Breast (tissue), 4 donors: ENCODE results near the genes C1orf115, CAPN8 and CAPN2.

DNA sequence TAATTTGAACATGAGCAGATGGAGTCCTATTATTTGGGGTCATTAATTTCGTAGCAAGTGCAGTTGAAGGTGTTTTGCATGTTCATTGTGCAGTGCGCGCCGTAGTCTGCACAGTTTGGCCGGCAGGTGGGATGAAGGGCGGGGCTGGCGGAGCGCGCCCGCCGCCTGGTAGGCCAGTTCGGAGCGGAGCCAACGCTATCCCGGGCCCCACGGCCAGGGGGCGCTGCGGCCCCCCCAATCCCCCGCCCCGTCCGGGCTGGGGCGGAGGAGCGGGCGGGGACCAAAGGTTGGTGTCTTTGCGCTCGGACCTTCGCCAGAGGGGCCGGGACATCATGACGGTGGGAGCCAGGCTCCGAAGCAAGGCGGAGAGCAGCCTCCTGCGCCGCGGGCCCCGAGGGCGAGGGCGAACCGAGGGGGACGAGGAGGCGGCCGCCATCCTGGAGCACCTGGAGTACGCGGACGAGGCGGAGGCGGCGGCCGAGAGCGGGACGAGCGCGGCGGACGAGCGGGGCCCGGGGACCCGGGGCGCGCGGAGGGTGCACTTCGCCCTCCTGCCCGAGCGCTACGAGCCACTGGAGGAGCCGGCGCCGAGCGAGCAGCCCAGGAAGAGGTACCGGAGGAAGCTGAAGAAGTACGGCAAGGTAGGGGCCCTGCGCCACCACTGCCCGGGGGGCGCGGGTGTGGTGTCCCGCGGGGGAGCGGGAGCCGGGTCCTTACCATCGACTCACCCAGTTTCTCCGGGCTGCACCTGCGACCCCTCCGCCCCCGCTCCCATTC, at the start of gene C1orf115:
Gene C1orf115 (plus strand): TSS at position 293 of the 777 bp plus-strand sequence.
- PRO-cap, 3 experiments, result peak in 3 of 3 experiments; most common plus-strand start position 316 of the sequence (in 3)
- RRBS, result 3% methylated on average over 44 of the region's 83 CpGs

DNA sequence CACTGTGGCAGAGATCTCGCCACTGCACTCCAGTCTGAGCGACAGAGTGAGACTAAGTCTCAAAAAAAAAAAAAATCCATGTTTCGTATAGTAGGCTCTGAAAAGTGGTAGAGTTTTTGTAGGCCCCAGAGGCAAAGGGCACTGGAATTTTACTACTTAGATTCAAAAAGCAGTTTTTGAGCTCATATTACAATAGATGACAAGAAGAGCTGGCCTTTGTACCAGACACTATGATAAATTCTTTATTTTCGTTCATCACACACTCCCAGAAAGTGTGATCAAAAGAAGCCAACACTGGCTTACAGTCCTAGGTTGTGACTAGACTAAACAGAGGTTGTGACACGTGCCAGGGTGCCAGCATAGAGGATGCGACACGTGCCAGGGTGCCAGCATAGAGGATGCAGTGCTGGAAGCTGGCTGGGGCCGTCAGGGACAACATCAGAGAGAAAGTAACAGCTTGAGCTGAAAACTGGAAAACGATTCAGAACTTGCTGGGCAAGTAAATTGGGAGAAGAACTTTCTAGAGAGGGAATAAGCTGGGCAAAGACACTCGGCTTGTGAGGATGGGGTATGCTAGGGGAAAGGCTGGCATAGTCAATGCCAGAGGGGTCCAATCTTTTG, 2.1 kb downstream of the MTARC1 start:
- PRO-cap, 3 experiments, result no peak in any of the 3 experiments
- RRBS, result no CpG with 5 or more reads among the region's 10 CpGs

DNA sequence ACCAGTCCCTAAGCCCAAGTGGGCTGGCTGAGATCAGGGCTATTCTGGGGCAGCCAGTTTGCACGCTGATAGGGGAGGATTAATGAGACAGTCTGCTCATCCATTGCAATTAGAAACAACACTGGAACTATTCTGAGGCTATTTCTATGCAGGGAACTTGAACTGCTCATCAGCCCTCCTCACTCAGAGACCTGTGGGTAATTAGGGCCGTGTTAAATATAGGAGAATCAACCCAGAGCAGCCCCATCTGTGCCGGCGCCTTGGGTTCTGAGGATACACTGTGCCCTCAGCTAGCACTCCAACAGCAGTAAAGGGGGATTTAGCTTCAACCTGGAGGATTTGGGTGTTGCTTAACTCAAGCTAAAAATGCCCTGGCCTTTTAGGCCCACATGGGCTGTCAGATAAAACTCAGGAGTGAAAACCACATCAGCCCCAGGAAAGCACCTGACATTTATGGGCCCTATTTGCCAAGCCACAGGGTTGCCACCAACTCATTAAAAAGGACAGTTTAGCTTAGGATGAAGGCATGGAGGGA, 53.9 kb downstream of the DUSP10 start:
- PRO-cap, 3 experiments, result no peak in any of the 3 experiments
- RRBS, result no CpG with 5 or more reads among the region's 4 CpGs

DNA sequence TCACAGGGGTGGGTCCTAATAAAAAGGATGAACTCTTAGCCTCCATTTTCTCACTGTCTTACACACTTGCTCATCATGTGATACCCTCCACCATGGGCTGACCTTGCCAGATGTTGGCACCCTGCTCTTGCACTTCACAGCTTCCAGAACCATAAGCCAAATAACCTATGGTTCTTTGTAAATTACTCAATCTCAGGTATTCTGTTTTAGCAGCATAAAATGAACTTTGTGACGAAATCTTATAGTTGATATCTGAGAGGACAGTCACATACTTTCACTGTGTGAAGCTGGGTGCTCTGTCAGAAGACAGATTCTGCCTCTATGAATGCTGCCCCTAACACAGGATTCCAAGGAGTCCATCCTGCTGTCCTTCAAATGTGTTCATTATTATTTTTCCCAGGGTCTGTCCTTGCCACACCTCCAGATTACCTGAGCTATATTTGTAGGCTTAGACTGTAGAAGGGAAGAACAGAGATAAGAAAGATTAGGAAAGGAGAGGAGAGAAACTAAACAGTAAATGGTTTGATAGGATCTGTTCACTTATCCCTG, 13.8 kb downstream of the DUSP10 start:
- PRO-cap, 3 experiments, result no peak in any of the 3 experiments
- RRBS, result no CpG with 5 or more reads among the region's 1 CpG

DNA sequence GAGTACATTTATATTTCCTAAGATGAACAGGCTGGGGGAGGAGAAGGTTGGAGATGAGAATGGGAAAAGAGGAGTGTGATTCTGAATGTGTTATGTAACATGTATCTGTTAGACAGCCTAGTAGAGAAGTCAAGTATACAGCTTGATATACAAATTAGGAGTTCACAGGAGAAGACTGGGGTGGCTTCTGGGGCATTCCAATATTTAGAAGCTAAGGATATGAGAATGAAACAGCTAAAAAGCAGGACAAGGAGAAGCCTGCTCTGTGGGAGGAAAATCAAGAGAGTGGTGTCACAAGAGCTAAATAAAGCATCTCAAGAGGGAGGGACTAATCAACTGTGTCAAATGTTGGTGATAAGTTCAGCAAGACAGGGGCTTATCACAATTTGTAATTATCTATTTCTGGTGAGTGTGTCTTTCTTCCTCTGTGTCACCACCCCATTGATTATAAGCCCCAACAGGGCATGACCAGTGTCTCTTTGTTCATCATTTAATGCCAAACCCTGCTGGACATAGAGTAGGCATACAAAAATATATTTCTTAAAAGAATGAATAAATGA, 295.8 kb upstream of the DUSP10 start:
- PRO-cap, 3 experiments, result no peak in any of the 3 experiments

- PRO-cap, 3 experiments, result no peak in any of the 3 experiments
- RRBS, result no CpG with 5 or more reads among the region's 4 CpGs
Observed at GRCh38 chr1:222061620-222062571, 320.0 kb upstream of the DUSP10 start.

- PRO-cap, 3 experiments, result no peak in any of the 3 experiments
Observed at GRCh38 chr1:222068863-222069412, 327.0 kb upstream of the DUSP10 start.

DNA sequence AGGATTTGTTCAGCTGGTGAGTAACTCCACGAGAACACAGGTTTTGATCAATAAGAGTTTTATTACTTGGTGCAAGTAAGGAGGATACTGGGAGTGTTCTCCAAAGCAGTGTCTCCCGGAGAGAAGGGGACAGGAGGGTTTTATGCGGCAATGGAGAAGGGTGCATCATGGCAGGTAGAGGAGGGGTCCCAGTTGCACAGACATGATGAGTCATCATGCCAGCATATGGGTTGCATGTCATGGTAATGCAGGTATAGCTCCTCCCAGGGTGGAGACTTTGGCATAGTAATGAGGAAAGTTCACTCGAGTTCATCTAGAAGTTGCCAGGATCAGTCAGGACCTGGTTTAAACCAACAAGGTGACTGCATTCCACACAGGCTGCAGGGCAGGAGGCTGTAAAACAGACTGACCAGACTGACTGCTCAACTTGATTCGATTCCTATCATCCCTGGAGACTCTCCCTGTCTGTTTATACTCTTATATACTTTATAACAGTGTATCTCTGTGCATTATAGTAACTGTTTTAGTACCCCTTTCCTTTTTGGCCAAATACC, 355.7 kb upstream of the DUSP10 start:
- PRO-cap, 3 experiments, result no peak in any of the 3 experiments
- RRBS, result no CpG with 5 or more reads among the region's 5 CpGs

DNA sequence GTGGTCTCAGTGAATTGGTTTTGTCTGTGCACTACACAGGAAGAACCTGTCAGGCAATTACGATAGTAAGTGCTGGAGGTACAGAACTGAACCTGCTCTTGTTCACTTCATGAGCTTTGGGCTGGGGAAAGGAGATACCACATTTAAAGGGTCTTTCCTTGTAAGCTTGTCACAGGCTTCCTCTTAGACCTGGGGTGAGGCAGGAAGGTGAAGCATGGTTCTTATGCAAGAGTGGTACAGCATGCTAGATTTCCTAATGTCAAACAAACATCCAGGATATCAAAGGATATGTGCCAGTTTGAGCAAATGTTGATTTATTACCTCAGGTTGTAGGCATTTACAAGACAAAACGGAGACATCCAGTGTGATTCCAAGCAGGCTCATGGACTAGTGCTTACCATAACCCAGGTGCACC, 25.9 kb downstream of the HHIPL2 start:
- PRO-cap, 3 experiments, result no peak in any of the 3 experiments
- RRBS, result no CpG with 5 or more reads among the region's 2 CpGs

DNA sequence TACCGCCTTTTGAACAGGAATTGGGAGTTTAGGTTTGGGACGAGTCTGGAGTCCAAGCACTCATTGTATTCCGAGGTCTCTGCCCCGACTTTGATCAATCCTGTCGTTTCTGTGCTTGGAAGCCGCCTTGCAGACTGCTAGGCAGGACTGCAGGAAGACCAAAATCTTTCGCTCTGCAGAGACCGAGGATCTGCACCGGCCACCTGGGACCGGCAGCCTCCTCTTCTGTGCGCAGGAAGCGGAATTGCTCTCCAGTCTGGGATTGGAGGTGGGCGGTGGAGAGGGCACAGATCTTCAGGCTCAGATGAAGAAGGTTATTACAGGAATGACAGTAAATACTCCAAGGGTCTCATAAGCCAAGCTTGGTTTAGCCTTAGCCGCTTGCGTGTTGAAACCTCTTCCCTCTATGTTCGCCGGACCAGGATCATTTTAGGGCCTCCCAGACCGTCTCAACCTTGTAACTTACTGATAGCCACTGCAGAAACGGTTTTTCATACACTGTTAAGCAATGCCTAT, 995 bp downstream of the MIA3 start:
- PRO-cap, 3 experiments, result no peak in any of the 3 experiments
- RRBS, result no CpG with 5 or more reads among the region's 19 CpGs

DNA sequence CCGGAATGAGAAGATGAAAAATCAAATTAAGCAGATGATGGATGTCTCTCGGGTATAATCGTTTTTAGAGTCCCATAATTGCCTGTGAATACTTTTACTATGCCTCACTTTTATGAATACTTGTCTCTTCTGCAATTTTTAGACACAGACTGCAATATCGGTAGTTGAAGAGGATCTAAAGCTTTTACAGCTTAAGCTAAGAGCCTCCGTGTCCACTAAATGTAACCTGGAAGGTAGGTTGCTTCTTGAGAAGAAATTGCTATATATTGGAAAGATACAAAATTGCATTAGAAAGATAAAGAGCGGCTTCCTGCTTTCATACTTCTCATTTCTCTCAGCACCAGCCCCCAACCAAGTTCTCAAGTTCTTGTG, 36.3 kb downstream of the MIA3 start:
- PRO-cap, 3 experiments, result no peak in any of the 3 experiments
- RRBS, result no CpG with 5 or more reads among the region's 6 CpGs

DNA sequence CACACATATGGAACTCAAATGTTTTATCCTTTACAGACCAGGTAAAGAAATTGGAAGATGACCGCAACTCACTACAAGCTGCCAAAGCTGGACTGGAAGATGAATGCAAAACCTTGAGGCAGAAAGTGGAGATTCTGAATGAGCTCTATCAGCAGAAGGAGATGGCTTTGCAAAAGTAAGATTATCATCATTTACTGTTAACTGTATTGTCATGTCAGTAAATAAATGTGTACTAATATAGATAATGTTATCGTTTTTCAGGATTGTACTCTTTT, 36.7 kb downstream of the MIA3 start:
- PRO-cap, 3 experiments, result no peak in any of the 3 experiments
- RRBS, result no CpG with 5 or more reads among the region's 2 CpGs

- PRO-cap, 3 experiments, result no peak in any of the 3 experiments
- RRBS, result no CpG with 5 or more reads among the region's 6 CpGs
Observed at GRCh38 chr1:222654894-222655548, 37.1 kb downstream of the MIA3 start.

- PRO-cap, 3 experiments, result peak in 3 of 3 experiments; most common plus-strand start chr1:222713395 (in 2); most common minus-strand start chr1:222713256 (in 2)
- RRBS, result no CpG with 5 or more reads among the region's 39 CpGs
Observed at GRCh38 chr1:222713028-222713951, 926 bp downstream of the BROX start.

DNA sequence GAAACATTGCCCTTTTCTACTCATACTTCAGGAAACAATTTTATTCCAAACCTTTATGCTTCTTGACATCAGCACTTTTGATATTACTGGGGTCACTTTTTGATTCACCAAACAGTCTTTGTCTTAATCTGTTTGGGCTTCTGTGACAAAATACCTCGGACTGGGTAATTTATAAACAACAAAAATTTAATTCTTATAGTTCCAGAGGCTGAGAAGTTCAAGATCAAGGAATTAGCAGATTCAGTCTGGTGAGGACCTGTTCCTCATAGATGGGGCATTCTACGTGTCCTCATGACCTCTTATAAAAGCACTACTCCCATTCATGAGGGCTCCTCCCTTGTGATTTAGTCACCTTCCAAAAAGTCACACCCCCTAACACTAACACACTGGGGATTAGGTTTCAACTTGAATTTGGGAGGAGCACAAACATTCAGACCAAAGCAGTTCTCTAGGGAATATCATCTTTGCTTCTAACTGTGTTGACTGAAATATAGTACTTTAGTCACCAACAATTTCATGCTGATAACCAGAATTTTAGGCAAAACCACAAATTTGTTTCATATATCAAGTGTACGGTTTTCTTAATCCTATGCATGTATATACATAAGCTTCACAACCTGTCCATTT, 141.5 kb downstream of the TLR5 start:
- PRO-cap, 3 experiments, result no peak in any of the 3 experiments
- RRBS, result no CpG with 5 or more reads among the region's 3 CpGs

DNA sequence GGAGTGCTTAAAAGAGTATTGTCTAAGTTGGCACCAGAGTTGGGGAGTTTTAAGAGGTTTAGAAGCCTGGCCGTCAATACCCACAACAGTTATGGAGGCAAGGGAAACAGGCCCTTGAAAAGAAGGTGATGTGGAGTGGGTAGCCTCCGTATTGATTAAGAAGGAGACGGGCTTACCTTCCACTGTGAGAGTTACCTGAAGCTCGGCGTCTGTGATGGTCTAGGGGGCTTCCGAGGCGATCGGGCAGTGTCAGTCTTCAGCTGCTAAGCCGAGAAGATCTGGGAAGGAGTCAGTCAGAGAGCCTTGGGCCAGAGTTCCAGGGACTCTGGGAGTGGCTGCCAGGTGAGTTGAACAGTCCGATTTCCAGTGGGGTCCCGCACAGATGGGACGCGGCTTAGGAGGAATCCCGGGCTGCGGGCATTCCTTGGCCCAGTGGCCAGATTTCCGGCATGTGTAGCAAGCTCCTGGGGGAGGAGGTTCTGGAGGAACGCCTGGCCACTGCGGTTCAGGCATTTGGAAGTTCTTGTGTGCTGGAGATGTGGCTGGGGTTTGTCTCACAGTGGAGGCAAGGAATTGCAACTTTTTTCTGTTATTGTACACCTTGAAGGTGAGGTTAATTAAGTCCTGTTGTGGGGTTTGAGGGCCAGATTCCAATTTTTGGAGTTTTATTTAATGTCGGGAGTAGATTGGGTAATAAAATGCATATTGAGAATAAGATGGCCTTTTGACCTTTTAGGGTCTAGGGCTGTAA, 115.5 kb downstream of the TLR5 start:
- PRO-cap, 3 experiments, result no peak in any of the 3 experiments
- RRBS, result no CpG with 5 or more reads among the region's 19 CpGs

- PRO-cap, 3 experiments, result no peak in any of the 3 experiments
- RRBS, result no CpG with 5 or more reads among the region's 17 CpGs
Observed at GRCh38 chr1:223340879-223341704, 22.9 kb downstream of the SUSD4 start.

- PRO-cap, 3 experiments, result no peak in any of the 3 experiments
- RRBS, result 7% methylated on average over 17 of the region's 33 CpGs
Observed at GRCh38 chr1:223364913-223365715, 1.1 kb upstream of the SUSD4 start.

- PRO-cap, 3 experiments, result peak in 2 of 3 experiments; most common minus-strand start chr1:223665701 (in 2)
- RRBS, result no CpG with 5 or more reads among the region's 8 CpGs
Observed at GRCh38 chr1:223665233-223666059, at the start of gene CAPN8. Gene CAPN8, minus strand, starts transcription at chr1:223665701.

- PRO-cap, 3 experiments, result peak in 3 of 3 experiments; most common plus-strand start chr1:223712621 (in 2); most common minus-strand start chr1:223712429 (in 3)
- RRBS, result 1% methylated on average over 63 of the region's 108 CpGs
Observed at GRCh38 chr1:223712305-223713458, at the start of gene CAPN2. Gene CAPN2, plus strand, starts transcription at chr1:223712539.